Metastatic Liver Carcinoma in the Lung (tissue), 2 donors: Measurements from ENCODE around the gene GSTA2.

DNA sequence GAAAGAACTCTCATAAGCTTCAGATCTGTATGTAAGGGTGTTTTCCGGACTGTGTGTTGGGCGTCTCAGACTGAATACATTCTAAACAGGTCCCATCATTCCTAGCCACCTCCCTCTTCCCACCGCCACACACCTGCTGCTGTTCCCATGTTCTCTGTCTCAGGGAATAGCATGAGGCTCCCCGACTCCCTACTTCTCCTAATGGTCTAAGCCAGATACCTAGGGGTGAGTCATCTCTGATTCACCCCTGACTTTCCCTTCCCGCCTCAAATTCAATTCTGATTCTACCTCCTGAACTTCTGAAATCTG is 1.5 kb downstream of the TMEM14A start:
- PRO-cap, 2 experiments, result no peak in any of the 2 experiments

DNA sequence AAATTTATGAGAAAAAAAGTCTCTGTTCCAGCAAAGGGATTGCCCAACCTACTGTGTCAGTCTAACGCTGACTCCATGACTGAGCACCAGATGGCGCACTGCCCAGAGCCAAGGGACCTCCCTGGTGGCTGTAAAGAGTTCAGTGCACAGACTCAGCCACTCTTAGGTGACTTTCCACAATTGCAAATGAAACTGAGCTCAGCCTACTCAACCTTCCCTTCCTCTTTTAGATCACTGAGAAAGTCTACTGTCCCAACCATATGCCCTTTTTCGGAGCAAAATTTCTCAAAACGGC is 38.8 kb downstream of the GSTA2 start:
- PRO-cap, 2 experiments, result no peak in any of the 2 experiments

DNA sequence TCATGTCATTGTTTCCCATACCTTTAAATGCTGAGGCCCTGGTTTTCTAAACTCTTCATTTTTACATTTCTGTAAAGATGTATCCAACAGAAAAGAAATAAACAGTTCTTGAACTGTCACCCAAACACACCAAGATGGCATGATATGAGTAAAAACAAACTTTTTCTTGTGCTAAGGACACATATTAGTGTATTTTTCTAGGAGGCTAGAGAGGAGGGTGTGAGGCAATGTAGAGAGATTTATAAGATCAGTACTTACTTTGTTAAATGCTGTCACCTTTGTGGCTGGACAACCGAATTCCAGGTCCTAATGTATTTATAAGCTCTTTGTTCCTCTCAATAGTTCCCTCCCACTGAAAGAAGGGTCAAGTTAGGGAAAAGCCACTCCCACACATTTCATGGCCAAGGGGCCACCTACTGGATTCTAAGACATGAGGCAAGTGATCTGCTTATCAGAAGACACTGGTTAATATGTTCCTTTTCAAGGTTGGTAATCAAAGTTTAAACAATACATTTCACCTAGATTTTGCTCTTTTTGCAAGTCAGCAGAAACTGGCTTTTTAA is at the start of gene GSTA2:
GSTA2 (minus strand) TSS at position 290 of the 563 bp plus-strand sequence.
- PRO-cap, 2 experiments, result no peak in any of the 2 experiments

- PRO-cap, 2 experiments, result no peak in any of the 2 experiments
Measured at GRCh38 chr6:52993389-52993882, 1.6 kb downstream of the GSTA4 start.

DNA sequence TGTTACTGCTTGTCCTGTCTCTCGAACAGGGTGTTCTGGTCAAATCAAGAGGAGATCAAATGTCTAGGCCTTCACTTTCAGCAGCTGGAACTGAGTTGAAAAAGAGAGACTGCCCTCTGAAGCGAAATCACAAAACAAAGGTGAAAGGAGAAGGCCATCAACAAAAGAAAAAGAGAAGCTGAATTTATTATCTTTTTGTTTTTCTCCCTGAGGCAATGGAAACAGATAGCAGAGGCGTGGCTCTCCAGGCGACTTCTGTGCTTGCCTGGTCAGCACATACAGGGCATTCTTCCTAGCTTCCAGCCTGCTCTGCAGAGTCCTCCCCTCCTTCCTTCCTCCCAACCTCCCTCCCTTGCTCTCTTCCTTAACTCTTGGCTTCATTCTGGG is 44.2 kb upstream of the GCM1 start:
- PRO-cap, 2 experiments, result no peak in any of the 2 experiments

DNA sequence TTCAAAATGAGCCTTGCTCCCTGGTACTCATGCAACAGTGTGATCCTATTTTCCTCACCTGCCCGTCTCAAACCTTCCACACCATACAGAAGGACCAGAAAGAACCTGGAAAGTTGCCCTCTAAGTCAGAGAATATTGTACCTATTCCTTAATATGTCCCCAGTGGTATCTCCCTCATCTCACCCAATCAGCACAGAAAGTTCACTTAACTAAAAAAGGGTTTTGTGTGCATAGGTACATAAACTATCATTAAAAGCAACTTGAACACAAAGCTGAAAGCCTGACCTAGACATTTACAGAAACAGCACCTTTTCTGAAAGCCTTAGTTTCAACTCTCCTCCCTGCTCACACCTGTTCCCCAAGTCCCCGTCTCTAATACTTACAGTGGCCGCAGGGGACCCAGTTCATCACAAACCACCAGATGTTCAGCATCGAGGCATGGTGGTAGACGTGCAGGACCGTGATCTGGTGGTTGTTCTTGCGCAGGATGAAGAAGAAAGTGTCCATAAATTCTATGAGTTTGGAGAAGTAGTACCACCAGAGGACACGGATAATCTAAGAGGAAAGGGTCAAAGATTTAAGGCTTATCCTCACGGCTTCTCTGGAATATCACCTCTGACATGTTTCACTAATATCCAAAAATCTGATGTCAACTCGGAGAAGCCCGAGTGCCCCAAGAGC is 73.9 kb downstream of the ELOVL5 start:
- PRO-cap, 2 experiments, result no peak in any of the 2 experiments

GRCh38 chr6:53290972-53291618 is 57.7 kb downstream of the ELOVL5 start:
- PRO-cap, 2 experiments, result no peak in any of the 2 experiments

- PRO-cap, 2 experiments, result no peak in any of the 2 experiments
Measured at GRCh38 chr6:53331927-53332237, 16.9 kb downstream of the ELOVL5 start.

- PRO-cap, 2 experiments, result no peak in any of the 2 experiments
Measured at GRCh38 chr6:53341180-53341919, 7.4 kb downstream of the ELOVL5 start.

DNA sequence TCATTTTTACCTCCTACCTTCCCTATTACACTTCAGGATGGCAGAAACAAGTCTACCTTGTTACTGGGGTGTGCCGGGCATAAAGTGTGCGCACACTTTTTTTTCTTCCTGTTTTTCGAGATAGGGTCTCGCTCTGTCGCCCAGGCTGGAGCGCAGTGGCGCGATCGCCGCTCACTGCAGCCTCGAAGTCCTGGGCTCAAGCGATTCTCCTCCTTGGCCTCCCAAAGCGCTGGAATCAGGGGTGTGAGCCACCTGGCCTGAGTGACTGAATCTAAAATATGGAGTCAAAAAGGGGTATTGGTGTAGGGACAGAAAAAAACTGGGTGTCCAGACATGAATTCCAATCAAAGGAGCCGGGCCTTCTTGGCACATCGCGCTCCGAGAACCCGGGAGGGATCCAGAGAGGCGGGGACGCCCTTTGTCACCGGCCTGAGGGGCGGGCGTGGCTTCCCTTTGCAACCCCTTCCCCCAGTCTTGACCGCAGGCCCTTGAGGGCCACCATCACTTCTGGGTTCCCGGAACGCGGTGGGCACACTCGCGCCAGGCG is 10.0 kb upstream of the ELOVL5 start:
- PRO-cap, 2 experiments, result peak in 2 of 2 experiments; most common plus-strand start position 471 of the sequence (in 1); most common minus-strand start position 393 of the sequence (in 2)

GRCh38 chr6:53432263-53433217 is 83.8 kb upstream of the ELOVL5 start:
- PRO-cap, 2 experiments, result peak in 1 of 2 experiments; most common plus-strand start chr6:53433086 (in 1)

DNA sequence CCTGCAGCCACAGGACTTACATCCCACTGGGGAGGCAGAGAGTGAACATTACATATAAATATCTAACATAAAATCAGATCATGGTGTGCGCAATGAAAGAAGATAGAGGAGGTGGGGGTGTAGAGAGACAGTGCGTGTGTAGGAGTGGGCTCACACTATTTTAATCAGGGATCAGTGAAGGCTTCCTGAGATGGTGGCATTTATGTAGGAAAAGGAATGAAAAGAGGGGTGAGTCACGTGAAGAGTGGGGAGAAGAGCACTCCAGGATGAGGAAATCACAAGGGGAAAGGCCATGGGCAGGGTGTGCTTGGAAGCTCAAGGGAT is 80.2 kb downstream of the GCLC start:
- PRO-cap, 2 experiments, result no peak in any of the 2 experiments

DNA sequence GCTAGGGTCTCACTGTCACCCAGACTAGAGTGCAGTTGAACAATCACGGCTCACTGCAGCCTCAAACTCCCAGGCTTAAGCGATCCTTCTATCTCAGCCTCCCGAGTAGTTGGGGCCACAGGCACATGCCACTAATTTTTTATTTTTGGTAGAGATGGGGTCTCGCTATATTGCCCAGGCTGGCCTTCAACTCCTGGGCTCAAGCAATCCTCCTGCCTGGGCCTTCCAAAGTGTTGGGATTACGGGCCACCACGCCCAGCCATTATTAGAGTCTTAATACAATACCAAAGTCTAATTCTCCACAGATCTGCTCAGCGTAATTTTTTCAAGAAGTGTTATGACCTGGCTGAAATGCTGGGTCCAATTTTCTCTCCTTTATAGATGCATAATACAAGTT is 3.0 kb downstream of the GCLC start:
- PRO-cap, 2 experiments, result no peak in any of the 2 experiments

GRCh38 chr6:53618893-53619330 is 46.6 kb downstream of the KLHL31 start:
- PRO-cap, 2 experiments, result no peak in any of the 2 experiments

- PRO-cap, 2 experiments, result no peak in any of the 2 experiments
Measured at GRCh38 chr6:53662392-53662853, 3.1 kb downstream of the KLHL31 start.

- PRO-cap, 2 experiments, result no peak in any of the 2 experiments
Measured at GRCh38 chr6:53793947-53794796, 633 bp upstream of the LRRC1 start.

GRCh38 chr6:53795562-53796627 is 1.1 kb downstream of the LRRC1 start:
- PRO-cap, 2 experiments, result peak in 1 of 2 experiments; most common plus-strand start chr6:53795716 (in 1)

GRCh38 chr6:53811762-53812295 is 17.0 kb downstream of the LRRC1 start:
- PRO-cap, 2 experiments, result no peak in any of the 2 experiments

- PRO-cap, 2 experiments, result no peak in any of the 2 experiments
Measured at GRCh38 chr6:53910758-53911474, 116.1 kb downstream of the LRRC1 start.

DNA sequence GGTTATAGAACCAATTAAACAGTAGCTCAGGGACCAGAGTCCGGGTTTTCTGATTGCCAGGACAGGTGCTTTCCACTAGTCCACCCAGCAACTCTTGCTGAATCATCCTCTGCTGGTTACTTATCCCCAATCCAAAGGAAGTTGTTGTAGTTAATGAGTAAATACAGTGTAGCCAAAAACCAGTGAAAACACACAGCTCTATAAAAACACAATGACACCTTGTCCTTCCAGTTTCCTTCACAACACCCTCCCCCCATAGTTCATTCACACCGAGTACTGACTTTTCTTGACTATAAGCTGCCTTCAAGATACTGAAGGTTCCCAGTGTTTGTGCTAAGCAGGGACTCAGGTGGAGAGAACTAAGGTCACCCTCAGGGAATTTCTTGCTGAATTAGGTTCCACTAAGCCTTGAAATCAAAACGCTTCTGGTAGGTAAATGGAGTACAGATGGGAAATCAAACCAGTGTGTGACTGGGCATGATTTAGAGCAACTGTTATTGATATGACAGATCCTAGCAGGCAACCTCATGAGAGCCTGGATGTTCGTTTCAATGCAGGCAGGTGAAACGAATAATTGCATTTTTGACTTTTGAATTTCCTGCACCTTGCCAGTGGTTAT is 593 bp upstream of the TINAG start:
- PRO-cap, 2 experiments, result no peak in any of the 2 experiments